Metastatic Lung Carcinoma in the Adrenal Gland (tissue), 1 donor: ENCODE results near the genes NKAPL and ZSCAN31.

DNA sequence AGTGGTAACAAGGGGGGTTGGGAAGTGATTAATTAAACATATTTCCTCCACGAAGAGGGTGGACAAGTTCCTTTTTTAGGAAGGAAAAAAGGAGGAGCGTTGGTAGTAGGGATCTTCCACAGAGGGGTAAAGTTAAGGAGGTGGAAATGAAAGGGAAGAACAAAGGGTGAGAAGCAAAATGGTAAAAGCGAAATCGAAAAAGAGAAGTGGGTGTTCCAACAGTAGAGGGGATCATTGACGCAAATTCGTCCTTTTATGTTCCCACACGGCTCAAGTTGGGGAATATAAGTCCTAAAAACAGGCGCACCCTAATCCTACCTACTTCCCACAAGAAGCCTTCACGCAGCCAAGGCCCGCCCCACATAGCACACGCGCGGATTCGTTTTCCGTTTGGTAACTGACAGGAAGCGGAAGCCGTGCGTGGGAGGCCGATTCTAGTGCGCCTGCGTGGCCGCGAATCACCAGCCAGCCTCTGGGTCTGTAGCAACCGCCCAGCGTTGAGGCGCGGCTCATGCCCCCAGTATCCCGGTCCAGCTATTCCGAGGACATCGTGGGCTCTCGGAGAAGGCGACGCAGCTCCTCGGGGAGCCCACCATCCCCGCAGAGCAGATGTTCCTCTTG lies at the start of gene NKAPL:
TSS of gene NKAPL (plus strand) at position 437 of the 621 bp plus-strand sequence.
- PRO-cap = no peak

DNA sequence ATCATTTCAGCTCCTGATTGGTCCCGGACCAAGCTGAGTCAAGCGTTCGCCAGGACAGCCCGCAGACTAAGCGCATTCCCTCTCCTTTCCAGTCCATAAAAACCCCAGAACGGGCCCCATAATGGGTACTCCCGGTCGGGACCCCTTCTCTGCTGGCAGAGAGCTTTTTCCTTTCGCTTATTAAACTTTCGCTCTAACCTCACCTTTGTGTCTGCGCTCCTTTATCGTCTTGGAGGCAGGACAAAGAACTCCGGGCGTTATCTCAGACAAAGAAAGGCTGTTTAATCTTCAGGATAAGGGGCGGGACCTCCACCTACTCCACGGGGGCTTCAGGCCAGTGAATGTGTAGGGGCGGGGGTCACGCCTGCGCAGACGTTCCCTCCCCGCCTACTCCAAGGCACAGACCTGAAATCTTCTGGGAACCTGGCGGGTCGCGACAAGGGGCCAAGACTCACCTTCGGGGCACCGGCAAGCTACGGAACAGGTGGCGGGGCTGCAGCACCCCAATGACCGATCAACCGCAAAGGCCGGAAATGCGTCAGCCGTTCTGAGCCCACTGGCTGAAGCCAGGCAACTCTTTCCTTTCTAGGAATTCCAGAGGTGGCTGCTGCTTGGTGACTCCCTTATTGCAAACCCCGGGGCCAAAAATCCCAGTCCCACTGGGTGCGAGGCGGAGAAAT lies at the start of gene ZSCAN31:
TSS of gene ZSCAN31 (minus strand) at position 522 of the 680 bp plus-strand sequence.
- PRO-cap = bidirectional peak, plus-strand start at position 36 of the sequence, minus-strand start outside the sequence; bidirectional peak, plus-strand start at position 418 of the sequence, minus-strand start at position 268 of the sequence; bidirectional peak, plus-strand start at position 588 of the sequence, minus-strand start at position 522 of the sequence

DNA sequence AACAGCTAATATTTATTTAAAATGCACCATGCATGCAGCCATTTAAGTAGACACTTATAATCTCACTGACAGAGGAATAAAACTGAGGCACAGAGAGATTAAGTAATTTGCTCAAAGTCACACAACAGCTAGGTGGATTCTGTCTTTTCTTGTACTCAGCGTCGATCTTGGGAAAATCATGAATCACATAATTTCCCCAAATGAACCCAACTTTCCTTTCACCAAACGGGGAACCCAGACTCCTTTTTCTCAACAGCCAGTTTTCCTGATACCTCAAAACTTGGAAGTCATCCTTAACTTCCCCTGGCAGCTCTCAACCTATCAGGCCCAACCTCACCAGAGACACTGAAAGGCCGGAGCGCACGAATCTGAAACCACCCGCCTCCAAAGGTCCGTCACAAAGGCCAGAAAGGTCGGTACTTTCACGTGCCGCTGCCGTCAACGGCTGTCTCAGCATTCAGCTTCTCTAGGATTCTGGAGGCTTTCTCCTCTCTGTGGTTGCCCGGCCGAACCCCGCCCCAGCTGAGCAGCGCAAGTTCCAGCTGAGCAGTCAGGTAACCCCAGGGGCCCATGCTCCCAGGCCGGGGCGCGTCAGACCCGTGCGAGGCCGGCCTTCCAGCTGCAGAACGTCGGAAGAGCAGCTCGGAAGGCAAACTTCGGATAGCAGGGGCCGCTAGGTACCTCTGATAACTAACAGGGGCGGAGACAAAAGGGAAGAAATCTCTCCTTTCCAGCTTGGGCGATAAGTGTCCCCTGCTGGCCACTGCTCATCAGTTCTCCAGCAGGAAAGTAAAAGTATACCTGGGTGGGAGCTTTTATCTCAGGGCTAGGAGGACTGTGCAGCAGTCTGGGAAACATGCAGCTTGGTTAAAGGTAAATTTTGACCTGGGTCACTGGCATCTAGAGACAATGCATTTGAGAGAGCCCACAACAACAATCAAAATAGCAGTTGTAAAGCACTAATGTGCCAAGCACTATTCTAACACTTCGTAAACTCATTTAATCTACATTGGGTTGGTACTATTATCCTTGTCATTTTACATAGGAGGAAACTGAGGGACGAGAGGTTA lies 16.2 kb downstream of the ZSCAN12 start:
- PRO-cap = bidirectional peak, plus-strand start at position 545 of the sequence, minus-strand start at position 347 of the sequence; unidirectional peak, minus-strand start at position 631 of the sequence

DNA sequence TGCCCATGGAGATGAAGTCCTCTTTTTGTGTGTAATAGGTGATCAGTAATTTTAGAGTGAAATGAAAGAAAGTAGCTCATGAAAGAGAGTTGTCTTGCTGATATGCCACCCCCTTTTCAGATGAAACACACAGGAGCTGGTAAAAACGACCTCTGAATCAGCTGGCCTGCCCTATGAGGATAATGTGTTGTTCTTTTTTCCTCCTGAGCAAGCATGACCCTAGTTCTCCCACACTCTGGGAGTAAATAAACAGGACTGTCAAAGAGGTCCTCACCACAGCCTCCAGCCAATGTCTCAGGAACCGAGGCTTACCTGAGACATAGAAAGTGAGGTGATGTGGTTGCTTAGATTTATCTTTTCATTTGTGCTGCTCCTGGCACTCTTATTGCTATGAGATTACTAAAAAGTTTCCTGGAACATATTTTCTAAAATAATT lies 29.5 kb downstream of the GPX5 start:
- PRO-cap = no peak

GRCh38 chr6:28586169-28586891 lies 768 bp downstream of the SCAND3 start:
- PRO-cap = no peak

DNA sequence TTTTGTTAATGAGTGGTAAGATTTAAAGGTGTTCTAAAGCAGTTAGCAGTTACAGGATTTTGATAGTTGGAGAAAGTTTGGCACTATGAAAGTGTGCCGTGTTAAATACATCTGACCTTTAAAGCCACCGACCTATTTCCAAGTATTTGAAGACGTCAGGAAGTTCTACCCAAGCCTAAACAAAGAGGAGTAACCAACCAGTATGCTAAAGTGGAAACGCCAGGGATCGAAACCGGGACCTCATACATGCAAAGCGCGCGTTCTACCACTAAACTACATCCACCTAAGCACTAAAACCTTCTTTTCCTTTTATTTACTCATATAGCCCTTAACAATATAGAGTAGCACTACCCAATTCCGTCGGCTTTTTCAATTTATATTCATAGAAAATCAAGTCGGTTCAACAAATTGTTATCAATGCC lies 46.8 kb upstream of the SCAND3 start:
- PRO-cap = no peak

DNA sequence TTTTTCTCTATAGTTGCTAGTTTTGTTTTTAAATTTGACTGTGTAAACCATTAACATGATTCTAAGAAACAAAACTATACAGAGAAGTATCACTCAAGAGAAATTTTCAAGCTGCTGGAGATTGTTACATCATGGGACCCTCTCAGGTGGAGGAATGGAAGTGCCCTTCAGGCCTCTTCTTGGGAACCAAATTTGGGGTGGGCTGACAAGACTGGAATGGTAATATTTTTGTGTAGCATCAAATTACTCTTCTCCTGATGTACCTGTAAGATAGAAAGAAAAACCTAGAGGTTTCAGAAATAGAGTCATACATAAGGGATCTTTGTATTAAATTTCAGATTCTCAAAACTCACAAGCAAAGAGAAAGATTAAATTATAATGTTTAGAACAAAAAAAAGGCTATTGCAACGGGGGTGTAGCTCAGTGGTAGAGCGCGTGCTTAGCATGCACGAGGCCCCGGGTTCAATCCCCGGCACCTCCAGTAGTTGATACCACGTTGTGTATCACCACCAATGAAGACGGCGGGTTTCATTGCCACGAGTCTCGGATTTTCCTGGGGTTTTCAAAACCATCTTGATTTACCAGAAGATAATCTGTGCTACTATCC lies 132.3 kb upstream of the SCAND3 start:
- PRO-cap = no peak

GRCh38 chr6:28747146-28748326 lies 160.4 kb upstream of the SCAND3 start:
- PRO-cap = no peak

DNA sequence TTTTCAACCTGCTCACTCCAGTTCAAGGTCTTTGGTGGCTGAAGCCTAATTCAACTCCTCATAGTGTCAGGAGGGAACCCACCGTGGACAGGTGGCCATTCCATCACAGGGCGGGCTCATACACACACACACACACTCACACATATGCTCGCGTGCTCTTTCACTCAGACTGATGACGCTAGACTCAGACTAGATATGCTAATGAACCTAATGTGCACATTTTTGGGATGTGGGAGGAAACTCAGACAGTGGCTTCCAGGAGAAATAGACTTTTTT lies 56.7 kb downstream of the TRIM27 start:
- PRO-cap = no peak

DNA sequence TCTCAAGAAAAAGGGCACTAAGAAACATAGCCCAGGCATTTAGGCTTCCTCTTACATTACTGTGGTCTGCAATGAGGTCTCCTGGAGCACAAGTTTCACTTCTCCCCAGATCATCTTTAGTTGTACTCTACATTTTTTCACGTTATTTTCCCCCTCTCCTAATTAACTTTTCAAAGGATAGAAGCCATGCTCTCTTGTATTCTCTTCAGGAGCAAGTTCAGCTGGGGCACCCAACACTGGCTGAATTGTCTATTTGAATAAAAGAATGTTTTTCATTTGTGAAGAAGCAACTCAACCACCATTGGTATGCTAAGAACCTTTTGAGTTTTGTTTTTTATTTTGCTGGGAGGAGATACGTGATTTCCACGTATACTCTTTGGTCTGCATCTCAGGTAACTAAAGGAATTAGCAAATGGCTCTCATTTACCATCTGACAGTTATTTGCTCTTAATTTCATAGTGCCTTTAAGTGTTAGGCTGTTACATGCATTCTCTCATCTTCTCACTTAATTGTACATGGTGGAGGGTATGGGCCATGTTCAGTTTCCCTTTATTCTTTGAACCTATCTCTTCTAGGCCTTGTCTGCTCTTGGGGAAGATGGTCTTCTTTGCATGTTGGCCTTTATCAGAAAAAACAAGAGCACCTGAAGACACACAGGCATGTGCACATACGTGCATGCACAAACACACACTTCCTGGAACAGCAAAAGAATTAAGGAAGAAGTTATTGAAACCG lies 22.6 kb downstream of the TRIM27 start:
- PRO-cap = no peak

- PRO-cap = no peak
These were observed 1.4 kb downstream of the TRIM27 start for GRCh38 chr6:28922477-28922642.

DNA sequence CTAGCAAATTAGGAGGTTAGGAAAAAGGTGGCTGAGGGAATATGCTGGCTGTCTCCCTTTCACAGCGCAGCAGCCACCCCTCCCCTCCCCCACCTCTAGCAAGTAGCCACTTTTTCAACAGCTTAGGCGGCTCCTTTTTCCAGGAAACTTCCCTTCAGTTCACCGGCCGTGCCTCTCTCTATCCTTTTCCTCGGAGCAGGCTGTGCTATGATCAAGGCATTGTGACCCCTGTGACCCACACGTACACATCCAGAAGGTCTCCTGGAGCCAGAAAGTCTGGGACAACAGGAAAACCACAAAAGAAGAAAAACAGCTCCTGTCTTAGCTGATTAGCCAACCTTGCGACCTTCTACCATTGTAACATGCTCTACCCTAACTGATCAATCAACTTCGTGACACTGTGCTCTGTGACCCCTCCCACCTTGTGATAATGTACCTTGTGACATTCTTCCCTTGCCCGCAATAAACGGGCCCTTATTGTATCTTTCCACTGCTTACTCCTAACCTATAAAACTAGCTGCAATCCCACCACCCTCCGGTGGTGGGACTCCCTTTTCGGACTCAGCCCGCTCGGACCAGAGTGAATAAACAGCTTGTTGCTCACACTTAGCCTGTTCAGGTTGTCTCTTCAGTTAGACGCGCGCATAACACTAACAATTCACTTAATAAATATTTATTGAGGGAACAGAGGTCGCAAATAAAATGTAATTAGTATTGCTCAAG lies 24.2 kb downstream of the ZNF311 start:
- PRO-cap = no peak

DNA sequence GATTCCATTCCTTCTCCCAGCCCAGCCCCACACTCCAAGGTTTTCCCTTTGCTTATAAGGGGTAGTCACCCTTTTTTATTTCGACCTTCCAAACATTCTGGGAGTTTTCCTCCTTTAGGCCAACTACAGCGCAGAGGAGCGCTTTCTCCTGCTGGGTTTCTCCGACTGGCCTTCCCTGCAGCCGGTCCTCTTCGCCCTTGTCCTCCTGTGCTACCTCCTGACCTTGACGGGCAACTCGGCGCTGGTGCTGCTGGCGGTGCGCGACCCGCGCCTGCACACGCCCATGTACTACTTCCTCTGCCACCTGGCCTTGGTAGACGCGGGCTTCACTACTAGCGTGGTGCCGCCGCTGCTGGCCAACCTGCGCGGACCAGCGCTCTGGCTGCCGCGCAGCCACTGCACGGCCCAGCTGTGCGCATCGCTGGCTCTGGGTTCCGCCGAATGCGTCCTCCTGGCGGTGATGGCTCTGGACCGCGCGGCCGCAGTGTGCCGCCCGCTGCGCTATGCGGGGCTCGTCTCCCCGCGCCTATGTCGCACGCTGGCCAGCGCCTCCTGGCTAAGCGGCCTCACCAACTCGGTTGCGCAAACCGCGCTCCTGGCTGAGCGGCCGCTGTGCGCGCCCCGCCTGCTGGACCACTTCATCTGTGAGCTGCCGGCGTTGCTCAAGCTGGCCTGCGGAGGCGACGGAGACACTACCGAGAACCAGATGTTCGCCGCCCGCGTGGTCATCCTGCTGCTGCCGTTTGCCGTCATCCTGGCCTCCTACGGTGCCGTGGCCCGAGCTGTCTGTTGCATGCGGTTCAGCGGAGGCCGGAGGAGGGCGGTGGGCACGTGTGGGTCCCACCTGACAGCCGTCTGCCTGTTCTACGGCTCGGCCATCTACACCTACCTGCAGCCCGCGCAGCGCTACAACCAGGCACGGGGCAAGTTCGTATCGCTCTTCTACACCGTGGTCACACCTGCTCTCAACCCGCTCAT lies 3.2 kb downstream of the OR2I1P start:
- PRO-cap = no peak

- PRO-cap = no peak
These were observed 1.6 kb downstream of the GABBR1 start for GRCh38 chr6:29631154-29631959.

DNA sequence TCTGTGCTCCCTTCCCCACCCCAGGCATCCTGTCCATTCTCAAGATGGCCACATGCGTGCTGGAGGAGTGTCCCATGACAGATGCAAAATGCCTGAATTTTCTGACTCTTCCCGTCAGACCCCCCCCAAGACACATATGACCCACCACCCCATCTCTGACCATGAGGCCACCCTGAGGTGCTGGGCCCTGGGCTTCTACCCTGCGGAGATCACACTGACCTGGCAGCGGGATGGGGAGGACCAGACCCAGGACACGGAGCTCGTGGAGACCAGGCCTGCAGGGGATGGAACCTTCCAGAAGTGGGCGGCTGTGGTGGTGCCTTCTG lies 53.2 kb upstream of the HLA-A start:
- PRO-cap = no peak

DNA sequence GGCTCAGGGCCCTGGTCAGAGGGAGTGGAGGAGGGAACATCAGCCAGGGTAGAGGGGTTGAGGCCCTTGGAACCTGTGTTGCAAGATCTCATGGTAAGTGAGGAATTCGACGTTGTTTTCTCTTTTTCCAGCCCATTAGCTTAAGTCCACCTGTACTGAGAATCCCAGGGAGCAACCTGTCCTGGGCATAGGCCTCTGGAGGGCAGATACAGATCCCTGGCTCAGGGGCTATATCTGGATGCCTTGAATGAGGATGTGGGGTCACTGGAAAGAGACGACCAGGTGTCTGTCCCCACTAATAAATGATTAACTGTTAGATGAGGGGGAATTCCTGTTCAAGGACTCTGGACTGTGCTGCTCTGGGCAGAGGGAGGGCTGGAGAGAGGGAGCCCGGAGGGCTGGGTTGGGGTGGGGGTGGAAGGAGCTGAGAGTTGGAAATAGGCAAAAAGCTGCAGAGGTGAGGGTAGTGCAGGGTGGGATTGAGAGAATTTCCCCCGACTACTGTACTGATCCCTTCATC lies 34.3 kb upstream of the HLA-A start:
- PRO-cap = no peak

DNA sequence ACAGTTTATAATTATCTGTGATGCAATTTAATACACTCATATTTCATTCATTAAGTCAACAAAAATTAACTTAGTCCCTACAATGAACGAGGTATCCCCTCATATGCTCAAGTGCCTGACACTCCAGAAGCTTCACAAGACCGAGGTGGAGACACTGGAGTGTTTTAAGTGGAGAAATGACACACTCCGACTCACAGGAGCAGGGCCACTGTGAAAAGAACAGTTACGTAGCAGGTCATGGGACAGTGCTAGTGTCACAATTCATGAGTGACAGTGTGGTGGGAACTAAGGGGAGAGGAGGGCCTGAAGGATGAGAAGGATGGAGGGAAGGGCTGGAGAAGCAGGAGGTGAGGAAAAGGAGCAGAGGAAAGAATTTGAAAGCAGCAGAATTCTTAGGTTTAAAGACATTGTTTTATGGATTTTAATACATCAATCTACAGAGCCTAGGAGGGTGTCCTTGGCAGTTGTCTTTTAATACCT lies 1.3 kb upstream of the HLA-A start:
- PRO-cap = no peak

DNA sequence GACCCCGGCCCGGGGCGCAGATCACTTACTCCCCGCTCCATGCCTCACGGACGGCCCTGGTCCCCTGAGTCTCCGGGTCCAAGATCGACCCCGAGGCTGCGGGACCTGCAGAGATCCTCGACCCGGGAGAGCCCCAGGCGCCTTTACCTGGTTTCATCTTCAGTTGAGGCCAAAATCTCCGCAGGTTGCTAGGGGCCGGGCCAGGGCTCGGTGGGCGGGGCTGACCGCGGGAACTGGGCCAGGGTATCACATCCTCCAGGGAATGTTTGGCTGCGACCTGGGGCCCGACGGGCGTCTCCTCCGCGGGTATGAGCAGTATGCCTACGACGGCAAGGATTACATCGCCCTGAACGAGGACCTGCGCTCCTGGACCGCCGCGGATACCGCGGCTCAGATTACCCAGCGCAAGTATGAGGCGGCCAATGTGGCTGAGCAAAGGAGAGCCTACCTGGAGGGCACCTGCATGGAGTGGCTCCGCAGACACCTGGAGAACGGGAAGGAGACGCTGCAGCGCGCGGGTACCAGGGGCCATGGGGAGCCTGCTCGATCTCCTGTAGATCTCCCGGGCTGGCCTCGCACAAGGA lies 53.9 kb upstream of the POLR1H start:
- PRO-cap = no peak

DNA sequence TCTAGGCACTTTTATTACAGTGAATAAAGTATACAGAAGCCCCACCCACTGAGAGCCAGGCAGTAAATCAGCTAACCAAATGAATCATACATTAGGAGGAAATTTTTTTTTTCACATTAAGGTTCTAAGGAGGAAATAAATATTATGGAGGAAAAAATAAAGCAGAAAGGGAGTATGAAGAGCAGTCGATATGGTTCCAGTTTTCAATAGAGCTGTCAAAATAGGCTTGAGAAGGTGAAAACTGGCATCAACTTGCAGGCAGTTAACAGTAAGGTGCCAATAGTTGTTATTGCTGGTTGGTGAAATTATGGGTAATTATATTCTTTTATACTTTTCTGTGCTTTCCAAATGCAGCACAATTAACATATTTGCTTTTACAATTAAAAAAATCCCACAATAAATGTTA lies 9.9 kb upstream of the TRIM31 start:
- PRO-cap = unidirectional peak, plus-strand start at position 164 of the sequence

- PRO-cap = no peak
These were observed 6.3 kb downstream of the TRIM10 start for GRCh38 chr6:30154696-30155128.